Airway epithelial cell (primary cell): ENCODE measurements around a stretch of chr6.

- RAMPAGE, long total RNA = no peak
Measured at GRCh38 chr6:137045461-137045824, 678 bp upstream of the IL20RA start.

- RAMPAGE, long total RNA = no peak
Measured at GRCh38 chr6:137357618-137358059, 136.6 kb downstream of the OLIG3 start.

GRCh38 chr6:137804272-137805176 is 62.5 kb upstream of the TNFAIP3 start:
- RAMPAGE, long total RNA = no peak

DNA sequence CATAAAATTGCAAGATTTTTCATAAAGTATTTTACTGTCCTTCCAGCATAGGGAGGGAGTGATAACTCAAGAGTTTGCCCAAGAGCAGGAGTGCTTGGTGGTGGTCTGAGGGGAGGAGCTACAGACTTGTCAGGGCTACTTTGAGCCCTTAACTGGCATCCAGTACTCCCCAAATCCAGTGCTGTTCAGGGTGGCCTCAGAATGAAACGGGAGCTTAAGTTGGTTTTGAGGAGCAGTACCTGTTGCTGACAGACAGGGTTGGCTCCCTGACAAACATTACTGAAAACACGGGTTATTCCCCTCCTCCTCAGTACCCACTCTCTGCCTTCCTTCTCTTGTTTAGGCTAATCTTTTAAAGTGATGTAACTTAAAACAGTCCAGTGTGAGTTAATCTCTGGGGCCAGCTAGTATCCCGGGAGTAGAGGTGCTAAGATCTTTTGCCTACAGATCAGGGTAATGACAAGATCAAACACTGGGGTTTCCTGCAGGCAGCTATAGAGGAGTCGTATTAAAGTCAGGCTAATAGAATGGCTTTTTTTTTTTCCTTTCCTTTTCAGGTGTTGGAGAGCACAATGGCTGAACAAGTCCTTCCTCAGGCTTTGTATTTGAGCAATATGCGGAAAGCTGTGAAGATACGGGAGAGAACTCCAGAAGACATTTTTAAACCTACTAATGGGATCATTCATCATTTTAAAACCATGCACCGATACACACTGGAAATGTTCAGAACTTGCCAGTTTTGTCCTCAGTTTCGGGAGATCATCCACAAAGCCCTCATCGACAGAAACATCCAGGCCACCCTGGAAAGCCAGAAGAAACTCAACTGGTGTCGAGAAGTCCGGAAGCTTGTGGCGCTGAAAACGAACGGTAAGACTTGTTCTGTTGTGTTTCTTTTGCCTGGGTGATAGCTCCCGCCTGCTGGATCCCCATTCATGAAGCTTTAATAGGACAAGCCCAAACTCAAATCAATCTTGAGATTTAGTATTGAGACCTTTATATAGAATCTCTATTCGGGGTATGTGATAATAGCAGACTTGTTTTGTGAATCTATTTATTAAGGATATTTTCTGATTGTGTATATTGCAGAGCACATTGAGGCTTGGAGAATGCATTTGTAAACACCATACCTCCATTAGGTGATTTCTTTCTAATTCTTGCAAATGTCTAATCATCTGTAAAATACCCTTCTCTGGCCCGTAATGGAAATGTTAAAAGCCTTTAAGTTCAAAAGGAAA is 4.0 kb downstream of the TNFAIP3 start:
- RAMPAGE, long total RNA = no peak

DNA sequence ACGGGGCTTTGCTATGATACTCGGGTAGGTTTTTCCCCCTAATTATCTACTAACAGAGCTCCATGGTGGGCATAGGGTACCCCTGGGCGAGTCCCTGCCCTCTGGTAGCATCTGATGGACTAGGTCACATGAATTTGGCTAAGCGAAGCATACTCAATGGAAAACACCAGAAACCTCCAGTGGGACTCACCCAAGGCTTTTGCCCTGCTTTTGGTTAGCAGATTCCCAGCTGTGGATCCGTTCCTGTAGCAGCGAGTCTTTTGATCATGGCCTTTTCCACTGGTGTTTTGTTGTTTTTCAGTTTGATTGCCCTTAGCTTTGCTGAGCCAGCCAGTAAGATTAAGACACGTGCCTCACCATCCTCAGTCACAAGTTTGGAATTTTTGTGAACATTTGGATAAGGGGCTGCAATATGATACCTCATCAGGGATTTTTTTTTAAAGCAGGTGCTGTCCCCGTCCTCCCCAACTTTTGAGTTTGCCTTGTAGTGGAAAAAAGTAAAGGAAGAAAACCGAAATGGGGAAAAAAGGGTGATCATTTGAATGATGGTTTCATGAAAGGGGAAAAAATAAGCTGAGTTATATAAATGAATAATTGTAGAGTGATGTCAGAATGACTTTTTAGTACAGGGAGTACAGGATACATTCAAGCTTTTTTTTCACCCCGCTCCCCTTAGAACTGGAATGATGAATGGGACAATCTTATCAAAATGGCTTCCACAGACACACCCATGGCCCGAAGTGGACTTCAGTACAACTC is 8.1 kb downstream of the TNFAIP3 start:
- RAMPAGE, long total RNA = no peak

DNA sequence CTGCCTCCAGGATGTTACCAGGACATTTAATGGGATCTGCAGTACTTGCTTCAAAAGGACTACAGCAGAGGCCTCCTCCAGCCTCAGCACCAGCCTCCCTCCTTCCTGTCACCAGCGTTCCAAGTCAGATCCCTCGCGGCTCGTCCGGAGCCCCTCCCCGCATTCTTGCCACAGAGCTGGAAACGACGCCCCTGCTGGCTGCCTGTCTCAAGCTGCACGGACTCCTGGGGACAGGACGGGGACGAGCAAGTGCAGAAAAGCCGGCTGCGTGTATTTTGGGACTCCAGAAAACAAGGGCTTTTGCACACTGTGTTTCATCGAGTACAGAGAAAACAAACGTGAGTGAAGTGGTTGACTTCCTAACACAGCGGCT is 11.9 kb downstream of the TNFAIP3 start:
- RAMPAGE, long total RNA = no peak

- RAMPAGE, long total RNA = no peak
Measured at GRCh38 chr6:137982364-137982781, 115.3 kb downstream of the TNFAIP3 start.

GRCh38 chr6:138104566-138105350 is 2.5 kb downstream of the PERP start:
- RAMPAGE, long total RNA = no peak

- RAMPAGE, long total RNA = no peak
Measured at GRCh38 chr6:138429535-138430073, 25.6 kb downstream of the HEBP2 start.

DNA sequence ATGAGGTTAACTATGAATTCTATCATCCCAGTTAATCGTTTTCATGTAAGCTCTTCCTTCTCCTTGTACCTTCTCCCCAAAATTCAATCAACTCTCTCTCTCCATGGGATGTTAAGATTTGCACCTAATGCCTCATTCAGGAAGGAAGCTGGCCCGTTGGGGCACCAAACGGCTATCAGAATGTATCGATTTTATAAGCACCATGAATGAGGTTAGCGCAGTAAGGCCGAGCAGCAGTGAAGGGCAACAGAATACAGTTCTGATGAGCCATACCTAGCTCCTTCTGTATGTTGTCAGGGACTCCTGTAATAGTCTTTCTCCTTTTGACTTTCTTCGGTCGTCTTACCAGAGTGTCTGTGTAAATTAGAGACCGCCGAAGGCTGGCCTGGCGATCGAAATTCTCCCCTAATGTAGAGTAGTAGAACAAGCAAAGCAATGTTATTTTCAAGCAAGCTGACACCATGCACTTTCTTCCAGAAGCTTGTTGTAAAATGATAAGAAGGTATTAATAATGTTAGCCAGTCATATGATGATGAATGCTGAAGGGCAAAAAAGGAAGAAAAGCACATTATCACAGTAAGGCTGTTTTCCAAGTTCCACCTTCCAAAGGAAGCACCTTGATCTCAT is 37.8 kb downstream of the HEBP2 start:
- RAMPAGE, long total RNA = no peak

DNA sequence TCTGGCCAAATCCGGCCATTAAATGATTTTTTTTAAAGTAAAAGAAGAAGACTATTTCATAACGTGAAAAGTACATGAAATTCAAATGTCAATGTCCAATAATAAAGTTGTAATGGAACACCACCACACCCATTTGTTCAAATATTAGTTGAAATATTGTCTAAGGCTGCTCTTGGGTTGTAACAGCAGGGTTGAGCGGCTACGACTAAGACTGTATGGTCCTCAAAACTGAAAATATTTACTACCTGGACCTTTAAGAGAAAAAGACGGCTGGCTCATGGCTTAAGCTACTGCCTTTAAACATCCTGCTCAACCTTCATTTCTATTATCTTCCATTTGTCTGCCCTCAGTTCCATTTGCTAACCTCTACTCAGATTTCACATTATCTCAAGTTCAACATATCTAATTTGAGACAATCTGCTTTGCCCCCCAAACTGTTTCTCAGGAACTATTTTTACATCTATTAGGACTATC is 4.2 kb upstream of the NHSL1 start:
- RAMPAGE, long total RNA = no peak

DNA sequence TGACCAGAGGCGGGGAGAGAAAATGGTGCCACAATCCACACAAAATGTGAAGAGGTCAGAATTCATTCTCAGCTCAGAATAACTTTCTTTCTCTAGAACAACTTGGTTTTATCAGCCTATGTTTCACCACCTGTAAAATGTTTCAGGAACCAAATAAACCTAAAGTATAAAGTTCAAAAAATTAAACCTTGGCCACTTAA is 5.4 kb upstream of the NHSL1 start:
- RAMPAGE, long total RNA = no peak

DNA sequence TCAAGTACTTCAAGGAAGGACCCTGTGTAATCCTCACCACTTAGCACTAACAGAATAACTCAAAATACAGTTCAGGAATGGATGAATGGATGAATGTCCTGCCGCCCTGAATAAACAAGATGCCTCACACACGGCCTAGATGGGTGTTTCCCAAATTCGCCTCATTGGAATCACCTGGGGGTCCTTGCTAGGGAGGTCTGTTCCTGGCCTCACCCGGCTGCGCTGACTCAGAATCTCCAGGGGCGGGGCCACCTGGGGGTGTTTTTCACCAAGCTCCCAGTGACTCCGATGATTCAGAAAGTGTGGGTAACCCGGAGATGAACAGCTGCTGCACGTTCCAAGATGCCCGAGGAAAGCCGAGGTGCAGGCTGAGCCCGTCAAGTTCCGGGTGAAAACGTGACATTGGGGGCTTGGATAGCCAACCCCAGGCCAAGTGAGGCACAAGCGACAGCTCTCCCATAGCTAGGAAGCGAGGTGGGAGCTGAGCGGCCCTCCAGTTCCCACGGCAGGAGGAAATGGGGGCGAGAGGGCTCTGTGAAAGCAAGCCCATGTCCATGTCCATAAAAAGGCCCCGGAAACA is 90.9 kb upstream of the CCDC28A start:
- RAMPAGE, long total RNA = no peak

DNA sequence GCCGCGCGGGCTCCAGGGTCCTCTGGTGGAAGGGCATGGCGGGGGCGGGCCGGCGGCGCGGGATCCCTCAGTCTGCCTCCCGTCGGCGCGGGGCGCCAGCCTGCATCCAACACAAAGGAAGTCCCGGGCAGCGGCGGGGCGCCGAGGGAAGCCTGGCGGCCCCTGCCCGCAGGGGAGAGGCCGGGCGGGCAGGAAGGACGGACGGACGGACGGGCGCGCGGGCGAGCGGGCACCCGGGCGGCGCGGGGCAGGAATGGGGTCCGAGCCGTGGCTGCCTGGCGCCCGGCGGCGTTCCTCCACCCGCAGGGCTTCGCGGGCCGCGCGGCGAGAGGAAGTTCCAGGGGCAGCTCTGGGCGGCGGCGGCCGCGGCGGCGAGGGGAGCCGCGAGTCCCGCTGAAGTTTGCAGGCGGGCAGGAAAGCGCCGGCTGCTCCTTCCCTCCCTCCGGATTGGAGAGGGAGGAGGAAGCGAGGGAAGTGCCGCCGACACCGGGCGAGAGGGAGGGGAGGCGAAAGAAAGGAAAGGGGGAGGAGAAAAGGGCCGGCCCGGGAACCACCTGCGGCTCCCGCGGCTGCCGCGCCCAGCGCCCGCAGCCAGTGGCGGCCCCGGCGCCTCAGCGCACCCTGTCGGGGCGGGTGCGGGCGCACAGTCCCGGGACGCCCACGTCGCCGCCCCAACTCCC is 80.7 kb upstream of the CCDC28A start:
- RAMPAGE, long total RNA = no peak

DNA sequence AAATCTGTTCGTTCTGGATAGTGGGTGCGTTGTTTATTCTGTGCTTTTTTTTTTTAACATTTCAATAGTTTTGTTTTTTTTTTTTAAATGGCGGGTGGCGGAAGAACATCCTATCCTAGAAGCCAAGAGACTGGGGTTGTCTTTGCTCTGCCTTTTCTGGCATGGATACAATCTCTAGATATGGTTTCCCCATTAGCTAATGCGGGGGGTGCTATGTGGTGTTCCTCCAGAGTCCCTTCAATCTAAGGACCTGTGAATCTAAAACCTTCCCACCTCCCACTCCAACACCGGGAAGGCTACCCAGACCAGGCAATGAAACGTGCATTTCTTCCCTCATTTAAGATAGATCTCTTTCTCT is 878 bp upstream of the CCDC28A start:
- RAMPAGE, long total RNA = no peak

DNA sequence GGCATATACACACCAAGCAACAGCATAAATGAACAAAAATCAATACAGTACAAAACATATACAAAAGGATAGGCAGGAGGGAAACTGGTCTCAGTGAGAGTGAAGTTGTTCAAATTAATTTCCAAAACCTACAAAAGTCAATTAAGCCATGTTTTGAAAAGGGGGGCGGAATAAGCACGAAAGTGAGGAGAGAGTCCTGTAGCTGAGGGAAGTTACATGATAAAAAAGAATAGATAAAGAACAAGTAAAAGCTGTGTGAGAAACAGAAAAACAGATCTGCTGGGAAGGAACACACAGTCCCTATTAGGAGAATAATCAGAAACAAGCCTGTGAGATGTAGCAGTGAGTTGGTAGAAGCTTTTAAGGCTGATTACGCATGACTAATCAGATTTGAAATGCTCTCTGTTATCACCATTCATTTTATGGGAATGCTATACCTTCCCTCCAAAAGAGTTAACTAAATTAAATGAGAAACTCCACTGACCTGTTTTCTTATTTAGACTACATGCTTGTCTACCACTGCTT is 15.9 kb downstream of the REPS1 start:
- RAMPAGE, long total RNA = no peak

GRCh38 chr6:139027604-139028268 is 809 bp upstream of the ABRACL start:
- RAMPAGE, long total RNA = no peak

- RAMPAGE, long total RNA = no peak
Measured at GRCh38 chr6:139166055-139166742, 31.3 kb downstream of the HECA start.

- RAMPAGE, long total RNA = no peak
Measured at GRCh38 chr6:139179164-139180495, 44.8 kb downstream of the HECA start.

DNA sequence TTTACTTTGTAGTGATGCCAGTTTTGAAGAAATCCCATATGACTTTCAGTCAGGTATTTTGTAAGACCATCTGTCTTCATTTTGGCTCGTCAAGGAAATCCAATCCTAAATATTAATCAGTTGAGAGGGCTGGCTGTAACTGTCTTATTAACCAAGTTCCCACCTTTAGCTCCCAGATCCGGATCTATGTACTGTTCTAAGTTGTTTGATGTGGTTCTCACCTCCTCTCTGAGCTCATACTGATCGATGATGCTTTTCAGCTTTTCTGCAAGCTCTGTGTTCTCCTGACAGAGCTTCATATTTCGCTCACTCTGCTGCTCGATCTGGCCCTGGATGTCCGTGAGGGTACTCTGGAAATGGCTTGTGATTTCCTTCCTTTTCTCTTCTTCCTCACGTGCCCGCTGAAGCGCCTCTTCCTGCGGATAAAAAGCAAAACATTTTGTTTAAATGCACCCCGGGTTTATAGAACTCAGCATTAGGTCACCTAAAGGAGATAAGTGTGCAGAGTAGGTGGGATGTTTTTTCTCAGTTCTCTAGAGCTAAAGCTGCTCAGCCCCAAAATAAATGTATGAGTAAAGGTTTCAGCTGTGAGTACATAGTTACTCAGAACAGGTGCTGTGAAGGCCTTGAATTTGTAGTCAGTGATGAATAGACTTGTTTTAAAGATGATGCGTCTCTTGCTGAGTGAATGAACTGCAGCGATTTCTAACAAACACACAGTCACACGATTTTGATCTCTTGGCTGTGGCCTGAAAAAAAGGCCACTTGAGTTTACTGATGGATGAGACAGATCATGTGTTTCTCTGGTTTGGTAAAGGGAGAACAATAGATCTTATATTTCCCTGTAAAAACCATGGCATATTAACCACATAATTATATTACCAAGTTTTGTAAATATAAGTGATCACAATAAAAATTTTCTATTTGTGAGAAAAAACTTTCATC is 29.2 kb downstream of the TXLNB start:
- RAMPAGE, long total RNA = no peak